ENCODE measurements around the gene SMIM21.

DNA sequence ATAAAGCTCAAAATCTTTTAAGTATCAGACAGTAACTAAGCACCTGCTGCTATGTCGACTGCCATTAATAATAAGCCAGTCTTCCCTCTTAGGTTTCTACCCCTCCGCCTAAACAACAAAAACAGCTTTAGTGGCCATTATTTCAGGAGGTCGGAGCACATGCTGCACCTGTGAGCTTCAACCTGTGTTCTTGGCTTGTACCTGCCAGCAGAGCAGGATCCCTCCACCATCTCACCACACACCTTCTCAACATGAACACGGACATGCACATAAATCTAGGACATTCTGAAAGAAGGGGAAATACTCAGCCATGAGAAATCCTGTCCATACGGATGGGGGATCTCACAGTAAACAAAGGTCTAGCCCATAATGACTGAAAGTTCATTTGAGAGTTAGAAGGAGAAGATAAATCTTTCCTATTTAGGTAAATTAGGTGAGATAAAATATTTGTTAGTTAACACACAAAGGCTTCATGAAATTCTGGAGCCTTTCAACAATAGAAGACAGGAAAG, 3.7 kb downstream of the CYB5A start:
- RRBS, result no CpG with 5 or more reads among the region's 5 CpGs

- RRBS, result no CpG with 5 or more reads among the region's 19 CpGs
Measured at GRCh38 chr18:74517264-74517889, 16.9 kb upstream of the CNDP1 start.

- RRBS, result no CpG with 5 or more reads among the region's 8 CpGs
Measured at GRCh38 chr18:74525488-74525937, 8.8 kb upstream of the CNDP1 start.

DNA sequence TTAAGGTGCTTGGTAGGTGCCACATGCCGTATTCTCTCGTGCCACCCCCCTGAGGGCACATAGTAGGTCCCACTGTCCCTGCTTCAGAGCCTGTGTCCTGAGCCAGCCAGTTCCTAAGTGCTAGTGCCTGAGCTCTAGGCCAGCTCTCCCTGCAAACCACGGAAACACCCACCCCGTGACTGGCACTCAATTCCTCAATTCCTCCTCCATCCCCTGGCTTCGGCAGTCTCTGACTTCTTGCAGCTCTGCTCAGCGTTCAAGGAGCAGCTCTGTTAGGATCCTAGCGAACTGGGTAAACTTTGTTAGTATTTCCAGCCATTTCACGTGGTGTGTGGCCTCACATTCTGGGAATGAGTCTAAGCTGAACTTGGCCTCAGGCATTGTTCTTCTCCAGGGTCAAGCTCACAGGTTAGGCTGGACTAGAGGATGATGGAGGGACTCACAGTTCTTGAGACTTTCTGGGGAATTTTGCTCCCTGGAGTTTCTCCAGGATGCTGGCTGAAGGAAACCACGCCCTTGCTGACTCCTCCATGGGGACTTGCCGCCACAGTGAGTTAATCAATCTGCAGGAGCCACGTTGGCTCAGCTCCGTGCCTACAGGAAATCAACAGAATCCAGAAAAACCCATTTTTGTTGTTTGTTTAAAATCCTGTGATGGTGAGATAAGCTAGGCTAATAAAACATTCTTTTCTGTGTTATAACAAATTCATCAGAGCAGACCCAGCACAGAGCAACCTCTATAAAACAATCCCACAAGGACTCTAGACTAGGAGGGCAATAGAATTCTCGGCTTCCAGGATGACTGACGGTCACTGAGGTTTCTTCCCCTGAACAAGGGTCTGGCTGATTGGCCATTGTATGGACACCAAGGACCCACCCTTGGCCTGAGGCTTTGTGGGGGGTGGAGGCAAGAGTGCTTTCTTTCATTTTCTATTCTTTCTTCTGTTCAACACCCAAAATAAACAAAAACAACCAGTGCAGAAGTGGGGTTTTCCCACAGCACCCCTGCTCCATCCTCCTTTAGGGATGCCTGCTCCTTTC, 12.5 kb downstream of the CNDP1 start:
- RRBS, result no CpG with 5 or more reads among the region's 14 CpGs

GRCh38 chr18:74588882-74589467, 8.7 kb upstream of the ZNF407 start:
- RRBS, result no CpG with 5 or more reads among the region's 8 CpGs

DNA sequence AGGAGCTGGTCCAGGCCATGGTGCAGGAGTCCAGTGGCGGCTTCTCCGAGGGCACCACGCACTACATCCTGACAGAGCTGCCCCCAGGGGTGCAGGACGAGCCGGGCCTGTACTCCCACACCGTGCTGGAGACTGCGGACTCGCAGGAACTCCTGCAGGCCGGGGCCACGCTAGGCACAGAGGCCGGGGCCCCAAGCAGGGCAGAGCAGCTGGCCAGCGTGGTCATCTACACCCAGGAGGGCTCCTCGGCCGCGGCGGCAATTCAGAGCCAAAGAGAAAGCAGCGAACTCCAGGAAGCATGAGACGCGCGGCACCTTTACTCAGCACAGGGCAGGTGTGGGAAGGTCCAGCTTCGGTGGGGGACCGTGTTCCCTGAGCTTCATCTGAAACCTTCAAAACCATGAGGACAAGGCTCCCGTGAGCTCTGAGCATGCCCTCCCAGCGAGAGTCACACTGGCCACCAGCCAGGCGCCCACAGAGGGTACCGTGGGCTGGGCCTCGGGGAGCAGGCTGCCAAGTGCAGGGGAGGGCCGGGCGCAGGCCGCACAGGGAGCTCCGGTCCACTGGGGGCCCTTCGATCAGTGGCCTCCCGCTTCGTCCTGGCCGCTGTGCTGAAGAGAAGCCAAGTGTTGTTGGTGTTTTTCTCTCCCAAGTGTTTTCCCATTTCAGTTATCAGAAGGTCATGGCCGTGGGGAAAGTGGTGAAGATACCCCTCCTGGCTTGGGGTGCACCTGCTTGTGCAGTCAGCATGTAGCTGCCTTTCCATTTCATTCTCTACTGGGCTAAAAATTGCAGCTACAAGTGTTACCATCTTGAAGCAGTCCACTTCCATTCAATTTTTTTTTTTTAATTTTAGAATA, 144.5 kb downstream of the PTGR3 start:
- RRBS, result 93% methylated on average over 5 of the region's 36 CpGs

DNA sequence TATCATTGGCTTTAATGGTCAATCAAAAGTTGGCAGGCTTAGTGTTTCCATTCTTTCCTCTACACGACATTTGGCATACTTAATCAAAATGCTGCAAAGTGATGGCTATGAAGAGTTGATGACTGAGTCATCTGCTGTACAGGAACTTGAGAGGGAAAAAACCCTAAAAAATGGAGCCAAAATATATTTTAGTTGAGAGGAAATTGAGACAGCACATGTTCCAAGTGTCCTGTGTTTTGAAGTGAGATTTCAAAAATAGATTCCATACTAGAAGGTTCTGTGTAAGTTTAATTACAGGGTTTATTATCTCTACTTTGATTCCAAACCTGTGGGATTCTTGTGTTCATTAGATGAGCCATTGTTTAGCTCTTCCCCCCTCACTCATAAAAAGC, 3.2 kb downstream of the TSHZ1 start:
- RRBS, result no CpG with 5 or more reads among the region's 1 CpG

GRCh38 chr18:75407240-75407805, 20.2 kb downstream of the SMIM21 start:
- RRBS, result no CpG with 5 or more reads among the region's 15 CpGs

DNA sequence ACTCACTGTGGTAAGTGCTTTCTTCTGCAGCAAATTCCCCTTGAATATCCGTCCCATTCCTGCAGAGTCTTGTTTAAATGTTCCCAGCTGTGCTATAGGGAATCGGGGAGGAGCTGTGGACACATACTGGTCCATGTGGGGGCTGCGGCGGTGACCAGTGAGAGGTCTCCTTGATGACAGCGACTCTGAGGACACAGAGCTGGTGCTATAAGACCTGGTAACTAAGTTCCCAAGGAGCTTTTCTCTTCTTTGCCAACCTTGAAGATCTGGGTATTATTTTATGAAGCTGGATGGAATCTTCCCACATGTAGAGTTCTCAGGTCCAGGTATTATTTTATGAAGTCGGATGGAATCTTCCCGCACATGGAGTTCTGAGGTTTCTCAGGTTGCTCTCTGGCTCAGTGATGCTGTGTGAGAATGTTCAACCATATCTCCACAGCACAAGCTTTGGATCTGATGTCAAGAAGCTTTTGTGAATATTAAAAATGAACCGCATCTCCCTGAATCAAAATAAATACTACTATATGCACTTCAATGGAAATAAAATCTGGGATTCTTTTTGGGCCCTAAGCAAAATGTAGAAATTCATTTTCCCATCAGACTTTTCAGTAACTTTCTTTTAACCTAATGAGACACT, at the start of gene SMIM21:
Gene SMIM21, minus strand, starts transcription at position 275 of the 637 bp plus-strand sequence.
- RRBS, result no CpG with 5 or more reads among the region's 8 CpGs

DNA sequence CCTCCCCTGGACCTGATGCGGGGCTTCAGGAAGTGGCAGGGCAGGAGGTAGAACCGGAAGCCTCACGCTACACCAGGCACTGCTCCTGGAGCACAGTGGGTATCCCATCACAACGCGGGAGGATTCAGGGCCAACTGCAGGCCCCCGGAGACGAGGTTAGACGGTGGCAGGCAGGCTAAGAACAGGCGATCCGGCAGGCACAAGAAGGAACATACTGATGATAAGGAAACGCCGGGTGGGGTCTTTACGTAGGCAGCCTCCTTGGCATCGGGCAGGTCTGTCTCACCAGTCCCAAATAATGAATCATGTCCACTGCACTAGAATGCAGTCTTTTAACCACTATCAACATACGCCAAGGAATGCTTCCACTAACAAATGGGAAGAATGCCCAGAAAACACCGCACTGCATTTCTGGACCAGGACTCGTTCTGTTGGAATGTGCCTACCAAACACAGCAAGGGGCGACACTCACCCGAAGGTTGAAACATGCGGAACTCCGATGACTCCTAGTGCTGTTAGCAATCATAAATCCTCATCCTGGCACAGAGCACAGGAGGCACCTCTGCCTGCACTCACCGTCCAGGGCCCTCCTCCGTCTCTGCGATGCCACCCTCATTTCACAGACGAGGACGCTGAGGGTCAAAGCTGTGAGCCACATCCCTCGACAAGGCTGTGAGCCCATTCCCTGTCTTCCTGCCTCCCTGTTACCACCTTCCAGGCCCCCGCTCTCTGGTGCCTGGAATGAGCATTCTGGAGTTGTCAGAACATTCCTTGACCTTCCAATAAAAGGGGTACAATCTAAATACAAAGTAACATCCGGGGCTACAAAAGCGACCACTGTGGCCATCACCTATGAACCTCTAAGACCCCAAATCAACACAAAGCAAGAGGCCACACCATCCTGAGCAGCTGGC, 35.1 kb downstream of the ZNF516 start:
- RRBS, result 6% methylated on average over 5 of the region's 30 CpGs

- RRBS, result no CpG with 5 or more reads among the region's 13 CpGs
Measured at GRCh38 chr18:76517889-76518554, 23.0 kb upstream of the ZNF516 start.

GRCh38 chr18:76821337-76821738, 1.0 kb upstream of the ZNF236 start:
- RRBS, result no CpG with 5 or more reads among the region's 7 CpGs

DNA sequence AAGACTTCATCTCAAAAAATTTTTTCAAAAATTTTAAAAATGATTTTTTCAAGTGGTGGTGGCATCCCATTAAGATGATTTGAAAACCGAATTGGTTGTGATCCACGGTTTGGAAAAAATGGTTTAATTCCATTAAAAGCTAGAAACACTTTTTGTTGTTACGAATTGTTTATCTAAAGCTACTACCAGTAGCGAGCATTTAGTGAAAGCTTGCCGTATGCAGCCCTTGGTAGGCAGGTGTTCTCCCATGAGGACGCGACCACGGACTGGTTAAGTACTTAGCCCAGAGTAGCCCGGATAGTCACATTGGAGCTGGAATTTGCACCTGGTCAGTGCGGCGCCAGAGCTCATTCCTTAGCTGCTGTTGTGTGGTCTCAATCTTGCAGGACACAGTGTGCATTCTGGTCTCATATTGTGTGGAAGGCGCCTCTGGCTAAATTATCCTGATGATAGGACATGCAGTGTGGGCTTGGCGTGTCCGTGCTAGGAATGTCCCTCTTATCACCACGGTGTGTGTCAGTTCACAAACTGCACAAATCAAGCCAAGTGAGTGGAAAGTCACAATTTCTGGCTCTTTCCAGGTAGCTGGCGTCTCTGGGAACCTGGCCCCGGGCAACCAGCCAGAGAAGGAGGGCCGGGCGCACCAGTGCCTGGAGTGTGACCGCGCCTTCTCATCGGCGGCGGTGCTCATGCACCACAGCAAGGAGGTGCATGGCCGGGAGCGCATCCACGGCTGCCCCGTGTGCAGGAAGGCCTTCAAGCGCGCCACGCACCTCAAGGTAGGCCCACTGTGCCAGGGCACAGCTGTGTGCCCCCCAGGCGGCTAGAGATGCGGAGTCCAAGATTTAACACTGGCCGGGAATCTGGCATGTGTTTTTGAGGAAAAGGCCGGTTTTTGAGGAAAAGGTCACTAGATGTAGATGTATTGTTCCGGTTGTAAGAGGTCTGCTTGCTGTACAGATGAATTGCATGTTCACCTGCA, 133.3 kb downstream of the ZNF236 start:
- RRBS, result no CpG with 5 or more reads among the region's 36 CpGs

DNA sequence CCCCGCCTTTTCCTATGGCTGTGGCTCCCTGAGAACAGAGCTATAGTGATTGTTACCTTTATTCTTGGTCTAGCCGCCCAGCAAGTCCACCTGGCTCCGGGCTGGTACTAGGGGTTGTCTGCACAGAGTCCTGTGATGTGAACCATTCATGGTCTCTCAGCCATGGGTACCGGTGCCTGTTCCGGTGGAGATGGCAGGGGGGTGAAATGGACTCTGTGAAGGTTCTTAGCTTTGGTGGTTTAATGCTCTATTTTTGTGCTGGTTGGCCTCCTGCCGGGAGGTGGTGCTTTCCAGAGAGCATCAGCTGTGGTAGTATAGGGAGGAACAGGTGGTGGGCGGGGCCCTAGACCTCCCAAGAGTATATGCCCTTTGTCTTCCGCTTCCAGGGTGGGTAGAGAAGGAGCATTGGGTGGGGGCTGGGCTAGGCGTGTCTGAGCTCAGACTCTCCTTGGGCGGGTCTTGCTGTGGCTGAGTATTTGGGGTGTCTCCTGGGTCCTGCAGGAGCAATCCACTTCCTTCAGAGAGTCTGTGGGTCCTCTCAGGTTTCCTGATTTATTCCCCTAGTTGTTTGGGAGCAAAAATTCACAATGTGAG, 143.3 kb downstream of the ZNF236 start:
- RRBS, result 98% methylated on average over 1 of the region's 10 CpGs

DNA sequence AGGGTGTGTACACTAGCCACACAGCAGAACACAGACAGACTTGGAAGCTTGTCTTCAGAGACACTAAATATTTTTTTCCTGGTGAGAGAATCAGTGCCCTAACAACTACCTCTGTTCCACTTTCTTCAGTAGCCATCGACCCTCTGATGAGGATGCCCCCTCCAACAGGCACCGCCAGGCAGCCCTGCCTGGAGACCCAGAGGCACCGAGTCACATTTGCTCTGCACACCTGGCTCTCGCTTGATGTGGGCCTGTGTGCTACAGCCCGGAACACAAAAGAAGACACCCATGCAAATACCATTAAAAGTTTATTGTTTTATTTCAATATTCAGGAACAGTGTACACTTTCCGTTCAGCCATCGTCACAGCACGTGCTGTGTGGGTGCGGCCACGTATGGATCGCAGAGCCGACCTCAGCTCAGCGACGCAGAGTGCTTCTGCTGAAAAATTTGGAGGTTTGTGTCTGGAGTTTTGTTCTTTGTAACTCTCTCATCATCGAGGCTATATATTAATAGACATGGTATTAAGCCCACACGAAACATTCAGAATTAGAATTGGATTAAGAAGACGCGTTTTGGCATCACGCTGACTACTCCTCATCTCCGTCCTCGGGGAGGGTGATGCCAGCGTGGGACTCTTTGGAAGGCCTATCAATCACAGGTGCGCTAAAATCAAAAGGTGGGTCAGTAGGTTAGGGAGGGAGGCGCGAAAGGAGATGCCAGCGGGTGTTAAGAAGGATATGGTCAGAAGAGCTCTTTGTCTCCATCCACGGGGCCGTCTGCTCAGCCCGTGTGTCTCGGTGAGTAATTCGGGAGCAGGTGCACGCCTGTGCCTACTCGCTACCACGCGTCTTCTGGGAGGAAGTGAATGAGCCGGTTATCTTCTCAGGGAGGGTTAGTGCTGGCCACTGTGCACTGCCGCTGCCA, 153.8 kb downstream of the MBP start:
- RRBS, result 93% methylated on average over 2 of the region's 37 CpGs

GRCh38 chr18:77058497-77058889, 74.1 kb downstream of the MBP start:
- RRBS, result 9% methylated on average over 4 of the region's 20 CpGs

- RRBS, result no CpG with 5 or more reads among the region's 7 CpGs
Measured at GRCh38 chr18:77061830-77062152, 70.8 kb downstream of the MBP start.

- RRBS, result no CpG with 5 or more reads among the region's 23 CpGs
Measured at GRCh38 chr18:77062153-77063173, 70.1 kb downstream of the MBP start.

DNA sequence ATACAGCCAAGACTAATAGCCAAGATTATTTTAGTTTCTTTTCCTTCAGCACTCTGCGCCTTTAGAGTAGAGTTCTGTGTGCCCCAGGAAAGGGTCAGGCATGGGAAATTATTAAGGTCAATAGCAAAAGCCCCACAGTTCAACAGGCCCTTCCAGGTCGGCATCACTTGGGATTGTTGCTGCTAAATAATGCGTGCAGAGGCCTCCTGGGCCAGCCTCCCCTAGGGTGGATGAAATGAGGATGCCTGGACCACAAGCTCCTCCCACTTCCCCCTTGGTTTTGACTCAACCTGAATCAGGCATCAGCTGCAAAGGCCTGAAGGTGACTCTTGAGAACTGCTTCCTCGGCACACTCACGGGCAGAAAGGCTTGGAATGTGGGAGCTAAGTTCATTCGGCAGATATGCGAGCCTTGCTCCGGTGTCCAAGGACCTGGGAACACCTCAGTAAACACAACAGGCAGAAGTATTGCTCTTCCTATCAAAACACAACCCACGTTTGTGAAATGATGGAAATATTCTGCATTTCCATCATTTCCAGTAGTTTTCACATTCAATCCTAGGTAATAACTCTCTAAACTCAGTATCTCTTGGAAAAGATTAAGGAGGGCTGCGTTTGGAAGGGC, 69.3 kb downstream of the MBP start:
- RRBS, result no CpG with 5 or more reads among the region's 10 CpGs

DNA sequence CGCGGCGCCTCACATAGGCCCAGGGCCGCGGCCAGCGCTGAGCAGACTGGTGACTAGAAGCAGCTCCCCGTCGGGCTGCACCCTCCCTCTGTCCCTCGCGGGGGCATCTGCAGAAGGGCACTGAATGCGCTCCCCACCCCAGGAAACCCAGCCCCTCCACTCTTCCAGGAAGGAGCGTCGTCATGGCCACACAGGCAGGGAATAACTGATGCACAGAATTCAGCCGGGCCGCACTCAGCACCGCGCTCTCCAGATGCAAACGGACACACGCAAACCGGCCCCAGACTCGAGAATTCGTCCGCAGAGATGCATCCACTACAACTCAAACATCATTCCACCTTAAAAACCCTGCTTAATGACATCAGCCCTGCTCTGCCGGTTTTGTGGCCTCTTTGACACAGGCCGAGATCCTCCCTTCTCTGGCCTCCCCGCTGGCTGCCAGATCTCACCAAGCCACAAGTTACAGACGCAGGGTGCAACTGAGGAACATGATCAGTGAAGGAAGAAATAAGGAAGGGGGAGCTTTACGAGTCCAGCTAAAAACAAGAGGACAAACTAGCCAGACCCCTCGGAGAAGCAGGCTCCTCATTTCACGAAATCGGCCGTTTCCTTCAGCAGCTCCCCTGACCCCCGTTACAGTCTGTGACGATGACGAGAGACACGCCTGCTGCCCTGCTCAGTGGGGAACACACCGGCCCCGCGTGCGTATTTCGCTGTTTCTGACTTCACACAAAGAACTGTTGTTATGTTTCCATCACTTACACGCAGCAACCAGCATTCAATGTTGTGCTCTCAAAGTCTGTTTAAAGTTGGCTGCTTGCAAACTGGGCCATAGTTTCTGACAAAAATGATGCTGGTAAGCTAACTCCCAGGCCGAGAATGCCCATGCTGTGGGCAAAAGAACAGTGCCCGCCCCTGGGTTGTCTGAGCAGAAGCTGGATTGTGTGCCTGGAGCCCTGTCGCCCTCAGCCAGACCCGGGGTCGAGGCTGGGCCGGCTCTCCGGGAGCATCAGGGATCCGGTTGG, 40.1 kb downstream of the MBP start:
- RRBS, result 91% methylated on average over 10 of the region's 50 CpGs